Measurements from ENCODE around the genes LHFPL6 and KBTBD7.

DNA sequence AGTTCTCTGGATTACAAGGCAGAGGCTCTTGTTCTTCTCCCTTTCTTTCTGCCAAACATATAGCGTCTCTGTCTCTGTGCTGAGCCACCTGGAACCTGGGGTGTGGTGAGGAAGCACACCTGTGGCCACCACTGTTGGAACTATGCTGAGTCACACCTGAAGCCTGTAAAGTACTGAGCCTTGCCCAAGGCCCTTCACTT lies 127.5 kb downstream of the FREM2 start:
- PRO-cap = no peak

DNA sequence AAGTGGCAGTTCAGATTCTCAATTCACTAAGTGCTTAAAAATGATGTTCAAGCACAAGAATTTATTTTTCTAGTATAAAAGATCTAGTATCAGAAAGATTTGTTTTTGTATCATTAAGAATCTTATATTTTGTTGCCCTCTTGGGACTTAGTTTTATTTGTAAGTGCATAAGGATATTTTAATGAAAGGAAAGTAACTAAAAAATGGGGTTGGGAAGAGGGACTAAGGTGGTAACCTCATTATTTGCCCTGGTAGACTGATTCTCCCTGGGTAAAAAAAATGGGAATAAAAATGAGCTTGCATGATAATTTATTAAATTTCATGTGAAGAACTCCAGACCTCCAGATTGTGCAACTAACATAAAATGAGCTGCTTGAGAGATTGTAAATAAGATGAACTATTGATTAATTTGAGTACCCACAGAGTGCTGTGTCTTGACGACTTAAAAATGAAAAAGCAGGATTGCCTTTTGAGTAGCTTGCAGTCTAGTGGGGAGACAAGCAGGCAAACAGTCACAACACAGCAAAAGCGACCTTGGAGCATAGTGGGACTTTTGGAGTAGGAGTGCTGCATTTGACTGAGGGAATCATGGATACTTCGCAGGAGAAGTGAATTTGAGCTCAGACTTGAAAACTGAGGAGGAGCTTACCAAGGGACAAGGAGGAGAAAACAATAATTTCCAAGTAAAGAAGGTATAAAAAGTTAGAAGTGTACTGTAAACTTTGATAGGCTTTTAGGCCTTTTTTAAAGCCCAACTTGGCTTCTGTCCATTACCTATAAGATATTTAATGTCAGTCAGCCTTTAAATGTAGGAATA lies 9.9 kb downstream of the NHLRC3 start:
- PRO-cap = no peak

GRCh38 chr13:39347972-39348800 lies 254.8 kb downstream of the LHFPL6 start:
- PRO-cap = no peak

DNA sequence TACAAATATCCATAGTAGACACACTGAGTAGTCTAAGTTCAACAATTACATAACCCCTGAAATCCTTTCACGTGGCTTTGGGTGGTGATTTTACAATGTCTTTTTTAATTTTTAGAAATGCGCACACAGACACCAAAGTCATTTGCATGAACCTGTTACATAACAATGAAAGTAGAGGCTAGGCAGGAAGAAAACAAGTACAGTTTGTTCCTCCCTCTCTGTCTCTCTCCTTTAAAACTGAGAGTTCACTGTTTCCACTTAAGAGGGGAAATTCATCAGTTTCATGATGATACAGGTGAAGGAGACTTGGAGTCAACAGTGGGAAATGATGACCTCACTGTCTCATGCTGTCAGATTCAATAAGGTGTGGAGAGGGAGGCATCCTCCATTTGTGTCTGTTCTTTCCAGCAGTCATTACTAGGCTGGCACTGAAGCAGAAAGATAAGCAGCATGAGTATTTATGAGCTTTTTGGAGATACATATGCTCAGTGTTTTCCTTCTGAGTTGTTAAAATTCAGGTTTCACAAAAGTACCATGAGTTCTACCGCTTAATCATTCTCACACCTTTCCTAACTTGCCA lies 201.8 kb downstream of the LHFPL6 start:
- PRO-cap = no peak

DNA sequence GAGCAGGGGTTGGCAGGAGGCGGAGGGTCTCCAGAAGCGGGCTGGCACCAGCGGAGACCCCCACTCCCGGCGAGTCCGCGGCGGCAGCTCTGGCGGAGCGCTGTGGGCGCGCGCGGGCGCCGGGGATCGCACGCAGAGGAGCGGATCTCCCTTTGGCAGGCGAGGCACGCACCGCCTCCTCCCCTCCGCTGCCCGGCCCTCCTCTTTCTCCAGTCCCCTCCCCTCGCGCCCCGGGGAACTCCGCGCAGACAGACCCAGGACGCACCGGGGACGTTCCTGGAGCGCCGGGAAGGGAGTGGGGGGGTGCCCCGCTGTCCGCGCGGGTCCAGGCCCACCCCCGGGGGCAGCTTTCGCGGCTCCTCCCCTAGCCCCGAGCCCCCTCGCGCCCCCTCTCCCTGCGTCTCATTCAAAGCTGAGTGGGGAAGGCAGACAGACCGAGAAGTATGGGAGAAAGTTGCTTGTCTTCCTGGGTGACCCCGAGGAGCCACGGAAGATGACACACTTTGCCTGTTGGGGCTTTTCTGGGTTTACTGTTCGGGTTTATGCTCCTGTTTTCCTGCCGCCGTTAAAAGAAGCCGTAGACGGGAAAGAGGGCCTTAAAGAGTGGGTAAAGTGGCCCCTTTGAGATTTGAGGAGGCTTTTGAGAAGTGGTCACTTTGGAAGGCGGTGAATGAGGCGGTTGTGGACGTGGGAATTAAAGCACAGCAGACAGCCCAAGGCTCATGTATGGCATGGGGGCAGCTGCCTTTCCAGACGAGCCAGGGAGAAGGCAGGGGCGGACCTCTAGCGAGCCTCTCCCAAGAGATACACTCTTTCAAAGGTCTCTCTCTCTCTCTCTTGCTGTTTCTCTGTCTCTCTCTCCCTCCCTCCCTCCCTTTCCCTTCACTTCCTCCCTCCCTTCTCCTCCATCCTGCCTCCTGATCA lies at the start of gene LHFPL6:
Gene LHFPL6, minus strand, starts transcription at position 154 of the 924 bp plus-strand sequence.
- PRO-cap = bidirectional peak, plus-strand start at position 409 of the sequence, minus-strand start at position 180 of the sequence; unidirectional peak, plus-strand start at position 752 of the sequence

- PRO-cap = no peak
Observed at GRCh38 chr13:39893717-39894121, 238.3 kb downstream of the COG6 start.

- PRO-cap = no peak
Observed at GRCh38 chr13:39988290-39988840, 332.9 kb downstream of the COG6 start.

DNA sequence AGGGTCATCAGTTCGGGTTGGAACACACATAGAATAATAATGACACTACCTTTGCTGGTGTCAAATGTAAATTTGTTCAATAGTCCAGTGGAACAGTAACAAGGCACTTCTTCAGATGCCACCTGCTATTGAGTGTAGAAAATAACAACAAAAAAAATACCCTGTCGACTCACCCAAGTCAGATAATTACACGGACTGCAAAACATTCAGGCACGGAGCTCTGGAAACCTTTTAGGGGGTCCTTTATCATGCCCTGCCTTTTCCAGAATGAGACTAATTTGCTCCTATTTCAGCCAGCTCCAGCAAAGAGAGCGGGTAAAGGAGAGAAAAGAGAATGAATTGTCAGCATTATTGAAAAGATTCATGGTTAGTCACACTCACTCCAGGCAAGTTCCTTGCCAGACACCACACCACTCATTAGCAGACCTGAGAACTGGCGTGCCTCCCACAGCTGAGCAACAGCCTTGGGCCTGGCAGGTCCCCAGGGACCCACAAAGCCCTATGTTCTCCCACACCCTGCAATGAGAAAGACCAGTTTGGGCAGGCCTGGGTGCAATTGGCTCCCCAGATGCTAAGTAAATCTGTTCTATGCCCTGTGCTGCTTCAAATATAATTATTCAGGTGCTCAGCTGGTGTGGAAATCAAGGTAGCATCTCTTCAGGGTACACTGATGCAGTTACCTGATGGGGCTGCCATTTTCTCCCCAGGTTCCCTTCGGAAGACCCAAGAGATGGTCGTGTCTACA lies 404.7 kb downstream of the COG6 start:
- PRO-cap = unidirectional peak, minus-strand start at position 269 of the sequence

DNA sequence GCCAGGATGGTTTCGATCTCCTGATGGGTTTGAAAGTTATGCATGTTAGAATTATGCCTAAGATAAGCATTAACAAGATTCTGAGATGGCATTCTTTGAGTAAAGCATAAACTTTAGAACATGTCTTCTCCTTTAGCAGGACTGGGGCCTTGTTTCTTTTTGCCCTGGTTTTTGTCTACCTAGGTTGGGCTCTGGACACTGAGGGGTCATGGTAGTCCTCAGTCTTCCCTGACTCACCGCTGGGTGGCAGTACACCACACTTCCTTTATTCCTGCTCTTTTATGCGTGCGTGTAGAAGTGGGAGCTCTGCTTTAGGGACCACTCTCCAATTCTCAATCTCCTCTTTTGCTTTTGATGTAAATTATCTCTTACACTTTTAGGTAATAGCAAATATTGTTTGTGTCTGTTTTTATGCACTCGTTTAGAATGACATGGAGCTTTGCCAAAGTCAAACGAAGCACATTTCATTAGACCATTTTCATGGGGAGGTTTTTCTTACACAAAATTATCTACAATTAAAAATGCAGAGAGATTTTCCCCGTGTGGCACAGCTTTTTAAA lies 413.8 kb downstream of the COG6 start:
- PRO-cap = no peak

DNA sequence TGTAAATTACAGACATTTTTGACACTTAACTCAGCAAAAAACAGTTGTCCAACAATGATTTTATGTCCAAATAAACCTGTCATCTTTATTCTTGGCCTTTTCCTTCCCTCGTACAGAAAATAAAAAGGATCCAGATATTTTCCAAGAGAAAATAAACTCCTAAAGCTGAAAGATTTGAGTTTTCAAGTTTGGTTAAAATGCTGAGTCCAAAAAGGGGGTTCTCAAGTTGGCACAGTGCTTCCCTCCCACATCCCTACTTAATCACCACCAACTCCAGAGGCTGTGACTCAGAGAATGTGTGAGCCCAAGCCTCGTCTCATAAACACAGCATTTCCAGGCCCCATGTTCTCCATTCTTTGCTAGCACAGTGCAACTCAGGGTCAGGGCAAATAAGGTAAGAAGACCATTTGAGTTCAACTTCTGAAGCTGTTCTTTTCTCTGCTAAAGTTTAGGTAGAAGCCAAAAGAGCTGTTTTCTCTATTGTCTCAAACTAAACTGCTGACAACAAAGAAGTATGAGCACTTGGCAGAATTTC lies 494.0 kb downstream of the COG6 start:
- PRO-cap = no peak

DNA sequence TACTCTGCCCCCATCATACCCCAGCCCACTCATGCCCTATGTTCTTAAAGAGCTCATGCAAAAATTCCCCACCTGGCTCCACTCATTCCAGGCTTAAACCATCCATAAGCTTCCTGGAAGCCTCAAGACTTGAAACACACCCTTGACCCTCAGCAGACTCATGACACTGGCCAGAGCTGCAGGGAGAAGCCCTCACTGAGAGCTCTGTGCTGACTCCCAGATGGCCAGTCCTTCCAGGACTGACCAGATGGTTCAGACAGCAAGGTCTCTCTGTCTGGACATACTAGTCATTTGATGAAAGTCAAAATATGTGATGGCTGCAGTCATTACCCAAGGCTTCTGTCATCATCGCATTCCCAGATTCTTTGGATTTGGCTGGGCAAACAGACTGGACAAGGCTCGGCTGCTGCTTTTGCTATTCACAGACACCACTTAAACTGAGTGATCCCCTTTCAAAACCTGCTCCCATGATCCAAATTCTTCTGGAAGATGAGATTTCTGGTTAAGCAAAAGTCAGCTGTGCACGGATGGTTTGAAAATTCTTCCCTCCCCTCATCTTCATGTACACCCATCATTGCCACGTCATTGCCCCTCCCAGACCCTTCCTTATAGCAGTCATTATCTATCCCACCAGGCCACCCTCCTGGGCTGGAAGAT lies 397.3 kb downstream of the FOXO1 start:
- PRO-cap = no peak

- PRO-cap = no peak
Observed at GRCh38 chr13:40381894-40382484, 284.5 kb downstream of the FOXO1 start.

GRCh38 chr13:40402858-40403456 lies 263.5 kb downstream of the FOXO1 start:
- PRO-cap = no peak

DNA sequence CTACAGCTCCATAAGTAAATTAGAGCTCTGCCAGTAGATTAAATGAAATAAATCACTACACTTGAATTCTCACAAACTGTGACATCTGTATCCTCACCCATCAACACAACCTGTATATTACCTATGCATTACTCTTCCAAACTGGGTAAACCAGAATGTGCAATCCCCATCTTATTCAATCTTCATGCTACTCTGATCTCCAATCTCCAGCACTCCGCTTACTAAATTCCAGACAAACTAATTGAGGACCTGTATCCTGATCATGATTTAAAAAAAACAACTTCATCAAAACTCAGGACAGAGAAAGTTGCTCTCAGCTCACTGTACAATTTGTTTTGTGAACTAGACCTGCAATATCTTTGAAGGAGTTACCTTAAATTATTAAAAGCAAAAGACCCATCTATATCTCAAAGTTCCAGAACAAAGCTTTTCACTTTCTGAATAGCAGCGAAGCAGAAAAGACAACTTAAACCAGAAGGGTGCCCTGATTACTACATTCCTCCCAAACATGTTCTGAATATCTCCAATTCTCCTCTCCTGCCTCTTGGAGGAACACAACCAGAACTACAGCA lies 74.3 kb downstream of the FOXO1 start:
- PRO-cap = no peak

DNA sequence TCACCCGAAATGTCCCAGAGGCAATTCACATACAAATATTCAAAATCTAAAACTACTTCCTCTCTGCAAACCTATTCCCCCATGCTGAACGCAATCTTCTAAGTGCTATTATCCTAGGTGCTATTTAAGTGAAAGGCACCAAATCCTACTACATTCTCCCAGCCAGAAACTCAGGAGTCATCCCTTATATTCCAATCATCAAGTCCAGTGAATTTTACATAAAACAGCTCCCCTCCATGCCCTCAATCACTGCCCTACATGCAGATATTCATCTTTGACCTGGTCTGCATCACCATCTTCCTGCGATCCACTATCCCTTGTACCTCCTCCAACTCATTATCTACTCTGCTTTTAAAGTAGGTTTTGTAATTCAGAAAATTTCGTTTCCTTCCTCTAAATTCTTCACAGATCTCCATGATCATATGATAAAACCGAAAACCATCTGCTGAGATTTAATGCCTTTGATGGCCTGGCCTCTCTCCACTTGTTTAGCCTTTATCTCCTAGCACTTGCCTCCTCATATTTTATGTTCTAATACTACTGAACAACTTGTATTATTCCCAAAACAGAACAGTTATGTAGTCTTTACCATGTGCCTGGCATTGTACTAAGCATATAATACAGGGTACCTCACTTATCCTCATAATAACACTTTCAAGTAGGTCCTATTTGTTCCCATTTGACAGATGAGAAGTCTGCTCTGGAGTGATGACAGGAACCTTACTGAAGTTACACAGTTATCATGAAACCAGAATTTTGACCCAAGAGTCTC lies 102.5 kb downstream of the ELF1 start:
- PRO-cap = no peak

DNA sequence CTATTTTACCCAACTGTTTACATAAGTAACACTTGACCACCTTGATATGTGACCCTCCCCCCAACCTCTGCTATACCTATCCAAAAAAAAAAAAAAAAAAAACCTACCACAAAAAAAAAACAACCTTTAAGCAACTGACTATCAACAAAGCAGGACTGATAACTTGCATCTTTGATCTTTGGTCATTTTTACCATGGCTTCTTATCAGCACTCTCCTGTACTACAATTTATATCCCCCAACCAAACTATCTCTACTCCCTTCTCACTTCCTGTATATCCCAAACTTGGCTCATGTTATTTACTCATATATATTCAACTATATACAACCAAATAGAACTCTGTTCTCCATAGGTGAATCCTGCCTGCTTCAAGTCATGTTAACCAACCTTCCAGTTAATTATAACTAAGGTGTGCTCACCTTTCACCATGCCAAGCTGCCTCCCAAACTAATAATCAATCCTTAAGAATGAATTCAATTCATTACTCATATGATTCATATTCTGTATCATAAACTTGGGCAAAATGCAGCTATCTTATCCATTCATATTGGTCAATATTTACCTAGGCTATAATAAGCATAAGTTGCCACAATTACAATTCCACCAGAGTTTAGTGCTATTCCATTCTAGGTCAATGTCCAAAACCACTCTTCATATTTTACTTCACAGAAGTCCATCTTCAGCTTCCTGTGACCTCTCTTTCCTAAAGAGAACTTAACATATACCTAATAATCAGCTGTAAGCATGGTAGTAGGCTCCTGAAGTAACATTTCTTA lies 13.6 kb downstream of the ELF1 start:
- PRO-cap = no peak

DNA sequence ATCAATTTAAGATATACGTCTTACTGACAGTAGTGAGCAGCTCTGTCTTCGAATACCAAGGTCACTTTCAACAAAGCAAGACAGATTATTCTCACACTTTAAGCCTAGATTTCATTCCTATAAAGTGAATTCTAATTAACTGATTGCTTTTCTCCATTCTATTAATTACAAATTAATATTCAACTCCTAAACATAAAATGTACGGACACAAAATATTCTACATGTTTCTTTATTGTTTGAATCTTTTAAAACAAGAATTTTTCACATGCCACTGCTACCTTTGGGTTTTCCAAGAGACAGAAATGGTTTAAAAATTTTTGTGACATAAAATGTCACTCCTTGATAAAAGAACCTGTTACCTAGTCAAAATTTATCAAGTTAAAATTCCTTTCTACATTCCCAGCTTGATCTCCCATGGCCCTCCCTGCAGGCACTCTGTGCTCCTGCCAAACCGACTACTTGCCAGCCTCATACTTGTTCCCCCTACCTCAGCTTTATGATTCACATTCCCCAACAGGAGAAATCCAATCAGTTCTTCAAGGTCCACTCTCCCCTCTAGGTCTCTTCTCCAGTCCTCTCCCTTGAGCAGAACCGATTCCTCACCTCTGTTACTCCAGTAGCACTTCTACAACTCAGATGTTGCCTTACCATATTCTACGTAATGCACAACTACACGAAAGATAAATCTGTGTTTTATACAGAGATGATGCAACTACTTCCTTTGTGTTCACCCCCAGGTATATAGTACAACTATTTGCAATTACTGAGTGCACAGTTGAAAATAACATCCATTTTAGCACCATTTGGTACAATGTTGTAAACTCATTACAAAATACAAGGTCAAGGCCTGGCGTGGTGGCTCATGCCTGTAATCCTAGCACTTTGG lies 3.2 kb upstream of the WBP4 start:
- PRO-cap = no peak

DNA sequence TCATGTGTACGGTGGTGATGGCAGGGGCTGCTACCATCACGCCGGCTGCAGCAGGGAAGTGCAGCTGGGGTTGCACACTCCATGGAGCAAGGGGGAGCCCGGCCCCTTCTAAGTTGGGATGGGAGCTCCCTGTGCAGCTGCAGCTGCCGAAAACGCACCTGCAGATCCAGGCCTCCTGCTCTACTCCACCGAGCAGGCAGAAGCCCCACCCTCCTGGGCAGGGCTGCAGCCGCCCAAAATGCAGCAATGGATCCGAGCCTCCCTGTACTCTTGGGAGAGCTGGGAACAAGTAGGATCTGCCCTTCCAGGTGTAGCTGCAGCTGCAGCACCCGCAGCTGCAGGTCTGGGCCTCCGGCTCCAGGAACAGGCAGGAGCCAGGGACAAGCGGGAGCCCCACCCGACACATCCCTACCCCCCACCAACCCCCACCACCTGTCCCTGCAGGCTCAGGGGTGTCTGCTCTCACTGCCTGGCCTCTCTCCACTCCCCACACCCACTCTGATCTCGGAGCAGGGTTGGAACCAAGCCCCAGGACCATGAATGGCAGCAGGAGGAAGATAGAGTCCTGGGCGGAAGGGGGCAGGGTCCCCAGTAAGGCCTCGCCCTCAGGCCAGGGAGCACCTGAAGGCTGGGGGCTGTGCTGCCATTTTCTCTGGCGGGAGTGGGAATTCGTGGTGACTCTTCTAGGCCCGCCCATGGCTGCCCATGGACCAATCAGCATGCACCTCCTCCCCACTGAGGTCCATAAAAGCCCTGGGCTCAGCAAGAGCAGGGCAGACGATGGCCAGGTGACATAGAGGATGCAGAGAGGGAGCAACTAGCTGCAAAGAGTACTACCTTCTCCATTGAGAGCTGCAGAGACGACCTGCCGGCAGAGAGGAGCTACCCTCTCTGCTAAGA lies 25.2 kb downstream of the KBTBD6 start:
- PRO-cap = no peak

DNA sequence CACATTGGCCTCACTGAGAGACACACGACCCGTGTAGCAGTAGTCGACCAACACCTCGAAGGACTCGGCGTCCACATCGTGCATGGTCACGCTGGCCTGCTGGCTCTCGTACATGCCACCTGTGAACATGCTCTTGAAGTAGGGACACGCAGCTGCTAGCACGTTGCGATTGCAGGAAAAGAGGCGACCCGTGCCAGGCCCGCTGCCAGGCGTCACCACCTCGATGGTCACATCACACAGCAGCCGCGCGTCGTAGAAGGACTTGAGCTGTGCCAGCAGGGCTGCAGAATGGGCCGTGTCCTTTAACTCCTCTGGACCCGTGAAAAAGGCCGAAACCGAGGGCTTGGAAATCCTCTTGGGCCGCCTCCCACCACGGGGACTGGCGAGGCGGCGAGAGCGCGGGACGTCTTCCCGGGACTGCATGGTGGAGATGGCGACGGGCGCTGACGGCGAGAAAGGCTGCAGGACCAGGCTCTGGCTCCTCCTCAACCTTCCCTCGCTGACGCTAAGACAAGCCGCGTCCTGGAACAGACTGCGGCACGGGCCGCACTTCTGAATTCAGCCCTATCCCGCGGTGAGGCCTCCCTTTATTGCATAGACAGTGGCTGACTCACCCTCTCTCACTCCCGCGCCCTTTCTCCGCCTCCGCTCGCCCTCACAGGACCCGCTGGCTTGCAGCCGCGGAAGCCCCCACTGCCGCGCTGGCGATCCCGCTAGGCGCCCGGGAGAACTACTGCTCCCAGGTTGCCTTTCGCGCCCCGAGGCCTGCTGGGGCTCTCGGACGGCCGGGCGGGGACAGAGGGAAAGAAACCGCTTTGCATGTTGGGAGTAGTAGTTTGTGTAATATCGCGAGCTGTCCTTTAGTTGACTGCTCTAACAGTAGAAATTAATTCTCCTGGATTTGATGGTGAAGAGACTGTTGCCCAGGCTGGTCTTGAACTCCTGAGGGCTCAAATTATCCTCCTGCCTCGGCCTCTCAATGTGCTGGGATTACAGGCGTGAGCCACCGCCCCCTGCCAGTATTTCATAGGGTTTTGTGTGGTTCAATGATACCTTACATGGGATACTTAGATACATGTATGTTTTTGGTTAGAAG lies at the start of gene KBTBD7:
Gene KBTBD7, minus strand, starts transcription at position 735 of the 1,096 bp plus-strand sequence.
- PRO-cap = bidirectional peak, plus-strand start at position 889 of the sequence, minus-strand start at position 560 of the sequence

- PRO-cap = no peak
Observed at GRCh38 chr13:41470208-41471614, 13.4 kb downstream of the RGCC start.